ENCODE measurements around a stretch of chr1.

- PRO-cap, 3 experiments: no peak in any of the 3 experiments
Measured at GRCh38 chr1:229549188-229549858, 9.2 kb downstream of the ABCB10 start.

DNA sequence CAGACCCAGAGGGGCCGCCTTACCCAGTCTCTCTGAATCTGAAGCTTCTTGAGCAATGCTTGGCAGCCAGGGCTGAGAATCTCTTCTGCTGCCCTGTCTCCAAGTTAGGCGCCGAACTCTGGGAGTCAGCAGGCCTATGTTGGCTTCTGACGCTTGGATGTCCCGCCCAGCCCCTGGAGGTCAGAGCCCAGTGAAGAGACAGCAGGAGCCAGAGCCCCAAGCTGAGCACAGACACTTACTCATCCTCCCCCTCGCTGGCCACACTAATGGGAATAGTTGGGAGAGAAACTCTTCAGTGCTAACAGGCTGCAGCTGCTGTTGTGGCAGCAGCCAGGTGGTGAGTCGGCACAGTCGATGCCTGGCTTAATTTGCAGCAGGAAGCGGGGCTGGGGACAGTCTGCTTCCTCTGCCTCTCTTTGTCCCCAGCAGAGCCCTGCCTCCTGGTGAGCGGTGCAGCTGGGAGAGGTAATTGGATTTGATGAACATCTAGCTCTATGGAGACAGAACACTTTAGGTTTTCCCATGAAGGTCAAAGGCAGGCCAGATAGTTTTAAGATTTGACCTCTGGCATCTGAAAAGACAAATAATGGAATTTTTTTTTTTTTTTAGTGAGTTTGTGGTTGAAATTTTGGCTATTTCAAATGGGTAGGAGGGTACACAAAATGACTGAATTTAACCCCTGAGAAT lies 68.3 kb downstream of the URB2 start:
- PRO-cap, 3 experiments: no peak in any of the 3 experiments

GRCh38 chr1:229844557-229844940 lies 218.5 kb downstream of the URB2 start:
- PRO-cap, 3 experiments: peak in 1 of 3 experiments; most common plus-strand start chr1:229844853 (in 1); most common minus-strand start chr1:229844756 (in 1)

- PRO-cap, 3 experiments: no peak in any of the 3 experiments
Measured at GRCh38 chr1:230139750-230140105, 72.7 kb downstream of the GALNT2 start.

GRCh38 chr1:230168515-230169303 lies 101.7 kb downstream of the GALNT2 start:
- PRO-cap, 3 experiments: no peak in any of the 3 experiments

GRCh38 chr1:230262673-230263610 lies 163.2 kb downstream of the PGBD5 start:
- PRO-cap, 3 experiments: no peak in any of the 3 experiments

DNA sequence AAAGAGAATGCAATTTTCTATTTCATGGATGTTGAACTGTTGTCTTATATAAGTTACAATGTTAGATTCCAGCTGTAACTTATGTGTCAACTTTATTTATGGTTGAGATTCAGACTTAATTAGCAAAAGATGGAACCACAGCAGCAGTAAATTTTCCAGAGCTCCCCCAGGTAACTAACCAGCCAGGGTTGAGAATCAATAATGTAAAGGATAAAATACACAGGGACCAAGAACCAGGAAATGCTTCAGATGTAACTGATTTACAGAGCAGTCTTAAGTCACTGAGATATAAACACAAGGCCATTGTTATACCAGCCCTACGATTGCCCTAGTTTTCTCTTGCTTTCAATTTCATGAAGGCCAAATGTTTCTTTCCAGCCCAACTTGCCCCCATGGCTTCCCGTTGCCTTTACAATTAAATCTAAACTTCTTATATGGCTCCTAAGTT lies 70.2 kb upstream of the COG2 start:
- PRO-cap, 3 experiments: no peak in any of the 3 experiments

- PRO-cap, 3 experiments: no peak in any of the 3 experiments
Measured at GRCh38 chr1:230702662-230703589, 11.0 kb downstream of the AGT start.

- PRO-cap, 3 experiments: peak in 2 of 3 experiments; most common minus-strand start chr1:230748298 (in 2)
Measured at GRCh38 chr1:230747725-230748681, 815 bp downstream of the CAPN9 start.

DNA sequence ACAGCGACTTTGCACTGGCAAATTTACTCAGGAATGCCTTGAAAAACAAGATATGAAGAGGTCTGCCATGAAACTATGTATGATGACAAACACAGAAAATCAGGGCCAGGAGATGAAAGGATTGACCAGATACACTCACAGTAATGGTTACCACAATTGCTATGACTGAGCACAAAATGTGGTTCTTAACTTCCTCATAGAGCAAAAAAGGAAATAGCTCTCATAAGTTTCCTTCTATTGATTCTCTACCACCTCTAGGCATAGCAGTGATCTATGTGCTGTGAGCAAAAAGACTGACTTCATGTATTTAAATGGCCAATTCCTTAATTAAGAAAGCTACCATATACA lies 5.7 kb downstream of the TTC13 start:
- PRO-cap, 3 experiments: no peak in any of the 3 experiments

DNA sequence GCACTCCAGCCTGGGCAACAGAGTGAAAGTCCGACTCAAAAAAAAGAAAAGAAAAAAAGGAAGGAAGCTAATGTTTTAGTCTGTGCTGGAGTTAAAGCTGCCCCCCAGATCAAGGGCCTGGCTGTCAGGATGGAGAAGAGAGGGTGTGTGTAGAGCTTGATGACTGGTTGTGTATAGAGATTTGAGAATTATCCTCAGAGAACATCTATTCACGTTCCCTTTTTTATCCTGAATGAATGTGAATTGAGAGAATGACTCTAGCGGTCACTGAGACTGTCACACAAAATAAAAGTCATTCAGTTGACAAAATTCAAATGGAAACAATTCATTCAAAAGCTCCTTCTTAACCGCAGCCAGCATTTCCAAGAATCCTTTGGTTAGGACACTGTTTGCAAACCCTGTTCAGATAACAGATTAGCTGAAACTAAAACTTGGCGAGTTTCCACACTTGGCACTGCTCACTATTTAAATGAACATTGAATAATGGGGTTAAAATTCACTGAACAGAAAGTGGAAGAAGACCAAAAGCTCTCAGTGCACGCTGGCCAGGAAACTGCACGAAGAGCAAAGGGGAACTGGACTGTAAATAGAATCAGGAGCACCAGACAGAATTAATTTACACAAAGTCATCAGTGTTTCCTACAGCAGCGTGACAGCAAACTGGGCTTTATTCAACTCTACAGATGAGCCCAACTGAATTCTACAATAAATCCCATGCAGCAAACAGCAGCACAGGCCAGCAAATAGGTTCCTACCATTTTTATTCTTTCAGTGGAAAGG lies 13.6 kb upstream of the FAM89A start:
- PRO-cap, 3 experiments: no peak in any of the 3 experiments

DNA sequence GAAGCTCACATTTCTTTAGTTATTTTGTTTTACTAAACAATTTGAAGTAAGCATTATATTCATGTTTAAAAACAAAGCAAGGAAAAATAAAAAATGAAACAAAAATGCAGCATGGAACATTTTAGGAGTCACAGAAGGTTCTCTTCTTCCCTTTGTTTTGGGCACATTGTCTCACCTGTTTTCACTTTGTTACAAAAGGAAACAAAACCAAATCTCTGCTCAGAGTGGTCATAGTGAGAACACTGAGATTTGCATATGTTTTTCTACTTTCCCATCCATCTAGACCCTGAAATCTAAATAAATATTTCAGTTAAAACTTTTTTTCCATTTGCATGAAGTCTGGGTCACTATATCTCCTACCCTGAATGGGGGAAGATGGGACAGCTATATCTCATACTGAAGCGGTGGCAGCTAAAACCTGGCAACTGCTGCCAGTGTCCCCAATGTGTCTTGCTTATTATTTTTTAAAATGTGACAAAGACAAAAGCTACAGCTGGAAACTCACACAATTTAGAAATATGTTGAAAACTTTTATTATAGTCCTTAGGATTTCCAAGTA lies 3.5 kb downstream of the EXOC8 start:
- PRO-cap, 3 experiments: no peak in any of the 3 experiments

DNA sequence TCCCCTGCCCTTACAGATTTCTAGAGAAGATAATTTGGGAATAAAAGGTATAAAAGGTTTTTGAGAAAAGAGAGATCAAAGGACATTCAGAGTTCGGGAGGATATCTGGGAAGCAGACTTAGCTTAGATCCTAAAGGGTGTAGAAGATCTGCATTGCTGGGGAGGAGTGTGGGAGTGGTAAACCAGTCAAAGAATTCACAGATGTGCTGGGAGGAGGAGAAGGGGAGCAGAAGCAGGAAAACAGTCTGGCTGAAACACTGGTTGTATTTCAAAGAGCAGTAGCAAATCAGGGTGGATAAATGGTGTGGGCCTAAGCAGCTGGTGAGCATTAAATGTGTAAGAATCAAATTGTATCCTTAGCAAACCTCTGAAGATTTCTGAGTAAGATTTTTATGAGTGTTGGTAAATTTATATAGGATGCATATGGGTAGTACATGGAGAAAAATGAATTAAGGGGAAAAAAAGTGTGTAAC lies 14.0 kb downstream of the EGLN1 start:
- PRO-cap, 3 experiments: no peak in any of the 3 experiments

- PRO-cap, 3 experiments: no peak in any of the 3 experiments
Measured at GRCh38 chr1:231556817-231557448, 28.5 kb downstream of the TSNAX start.

DNA sequence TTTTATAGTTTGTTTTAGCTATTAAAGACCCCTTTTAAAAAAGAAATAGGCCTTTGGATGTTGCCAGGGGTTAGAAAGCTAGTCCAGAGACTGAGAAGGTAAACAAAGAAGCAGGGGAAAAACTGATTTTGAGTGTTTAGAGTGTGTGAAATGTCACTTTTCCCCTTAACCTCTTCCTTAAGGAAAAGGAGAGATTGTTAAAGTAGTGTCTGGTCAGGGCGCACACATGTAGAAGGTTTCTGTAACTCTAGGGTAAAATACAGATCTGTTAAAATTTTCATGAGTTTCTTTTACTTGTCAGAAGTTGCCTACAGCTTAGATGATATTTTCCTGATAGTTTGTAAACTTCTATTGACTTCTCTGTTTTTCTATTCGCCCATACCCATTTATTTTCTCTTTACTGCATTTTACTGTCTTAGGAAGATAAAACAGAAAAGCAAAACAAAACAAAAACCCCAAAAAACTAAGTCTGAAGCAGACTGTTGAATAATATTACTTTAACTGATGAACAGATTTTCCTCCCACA lies 50.3 kb downstream of the DISC1 start:
- PRO-cap, 3 experiments: no peak in any of the 3 experiments

DNA sequence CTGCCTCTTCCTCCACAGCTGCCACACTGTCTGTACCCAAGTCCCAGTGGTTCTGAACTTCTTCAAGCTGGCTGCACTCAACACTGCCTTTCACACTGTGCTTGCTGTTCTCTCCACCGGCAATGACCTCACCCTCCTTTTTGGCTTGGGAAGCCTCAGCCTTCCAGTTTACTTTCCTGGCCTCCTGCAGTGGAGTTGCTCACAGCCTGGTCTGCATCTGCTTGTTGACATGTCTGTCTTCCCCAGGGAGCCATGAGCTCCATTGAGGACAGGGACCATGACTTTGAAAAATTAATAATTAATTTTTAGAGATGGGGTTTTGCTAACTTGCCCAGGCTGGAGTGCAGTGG lies 57.2 kb downstream of the DISC1 start:
- PRO-cap, 3 experiments: no peak in any of the 3 experiments

DNA sequence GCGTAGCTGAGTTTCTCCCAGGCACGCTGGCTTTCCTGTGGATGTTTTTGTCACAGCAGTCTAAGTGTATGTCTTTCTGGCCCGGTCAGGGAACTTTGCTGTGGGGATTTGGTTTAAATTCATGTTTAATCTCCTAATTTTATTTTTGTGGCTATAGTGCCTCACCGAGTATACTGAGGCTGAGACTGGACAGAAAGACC lies 292.7 kb downstream of the DISC1 start:
- PRO-cap, 3 experiments: no peak in any of the 3 experiments

- PRO-cap, 3 experiments: peak in 2 of 3 experiments; most common plus-strand start chr1:232261072 (in 1); most common minus-strand start chr1:232261528 (in 2)
Measured at GRCh38 chr1:232260831-232261740, 368.8 kb downstream of the SIPA1L2 start.

DNA sequence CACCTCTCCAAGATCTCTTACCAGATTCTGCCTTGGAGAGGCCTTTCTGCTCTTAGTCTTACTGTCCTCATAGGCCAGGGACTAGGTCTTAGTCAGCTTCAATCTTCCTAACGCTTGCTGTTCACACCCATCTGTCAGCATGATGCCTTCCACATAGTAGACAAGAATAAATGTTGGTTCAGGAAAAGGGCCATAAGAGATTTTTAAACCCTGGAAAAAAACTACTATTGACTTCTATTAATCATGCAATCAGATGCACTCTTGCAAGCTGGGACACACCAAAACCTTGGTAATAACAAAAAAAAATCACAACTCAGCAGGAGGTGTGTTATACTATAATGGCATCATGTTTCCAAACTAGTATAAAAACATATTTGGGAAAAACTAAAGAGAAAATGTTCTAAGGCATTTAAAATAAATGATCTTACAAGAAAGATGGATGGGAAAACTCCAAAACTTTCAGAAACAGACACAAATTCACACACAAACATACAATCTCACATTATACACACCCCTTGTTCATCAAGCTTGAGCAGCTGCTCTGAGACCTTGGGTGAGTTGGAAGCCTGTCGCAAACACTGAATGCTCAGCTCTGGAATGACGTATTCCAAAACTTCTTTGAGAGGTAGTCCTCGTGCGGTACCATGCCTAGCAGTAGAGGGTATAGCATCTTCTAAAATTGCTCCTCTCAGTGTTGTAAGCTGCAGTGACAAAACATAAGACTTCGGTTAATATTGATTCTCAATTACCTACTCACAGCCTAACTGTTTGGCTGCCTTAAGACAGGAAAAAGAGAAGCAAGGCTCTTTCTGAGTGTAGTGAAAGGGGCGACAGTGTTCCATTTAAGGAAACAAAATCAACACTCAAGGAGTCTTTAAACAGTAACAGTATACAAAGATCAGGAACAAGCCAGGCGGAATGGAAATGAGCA lies 139.3 kb downstream of the SIPA1L2 start:
- PRO-cap, 3 experiments: no peak in any of the 3 experiments

DNA sequence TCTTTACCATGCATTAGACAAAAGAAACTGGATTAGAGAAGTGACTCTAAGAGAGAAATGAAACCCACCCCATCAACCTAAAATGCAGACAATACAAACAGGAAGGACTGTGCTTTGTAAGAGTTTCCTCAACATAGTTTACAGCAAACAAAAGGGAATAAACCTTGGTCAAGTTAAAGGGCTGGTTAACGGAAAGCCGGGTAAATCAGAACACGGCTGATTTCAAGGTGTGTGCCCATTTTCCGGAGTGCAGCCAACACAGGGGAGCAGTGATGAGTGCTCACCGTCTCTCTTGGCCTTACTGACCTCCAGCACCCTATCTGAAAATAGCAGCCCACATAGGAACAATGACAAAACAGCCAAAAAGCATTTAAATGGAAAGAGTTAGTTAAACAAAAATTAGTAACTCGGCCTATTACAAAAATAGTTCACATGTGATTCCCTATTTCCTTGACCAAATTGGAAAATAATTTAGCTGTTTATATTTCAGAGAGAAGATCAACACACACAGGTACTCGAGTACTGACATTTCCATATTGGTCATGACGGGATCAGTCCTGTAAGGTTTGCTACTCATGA lies 39.0 kb downstream of the SIPA1L2 start:
- PRO-cap, 3 experiments: no peak in any of the 3 experiments

Measured in Metastatic Breast Carcinoma in the Ovary (tissue), 3 donors.